Thoracic aorta (tissue), 1 donor: ENCODE measurements around the gene THBS2.

- RAMPAGE, long total RNA: no peak
Measured at GRCh38 chr6:169174929-169175328, 78.7 kb downstream of the THBS2 start.

DNA sequence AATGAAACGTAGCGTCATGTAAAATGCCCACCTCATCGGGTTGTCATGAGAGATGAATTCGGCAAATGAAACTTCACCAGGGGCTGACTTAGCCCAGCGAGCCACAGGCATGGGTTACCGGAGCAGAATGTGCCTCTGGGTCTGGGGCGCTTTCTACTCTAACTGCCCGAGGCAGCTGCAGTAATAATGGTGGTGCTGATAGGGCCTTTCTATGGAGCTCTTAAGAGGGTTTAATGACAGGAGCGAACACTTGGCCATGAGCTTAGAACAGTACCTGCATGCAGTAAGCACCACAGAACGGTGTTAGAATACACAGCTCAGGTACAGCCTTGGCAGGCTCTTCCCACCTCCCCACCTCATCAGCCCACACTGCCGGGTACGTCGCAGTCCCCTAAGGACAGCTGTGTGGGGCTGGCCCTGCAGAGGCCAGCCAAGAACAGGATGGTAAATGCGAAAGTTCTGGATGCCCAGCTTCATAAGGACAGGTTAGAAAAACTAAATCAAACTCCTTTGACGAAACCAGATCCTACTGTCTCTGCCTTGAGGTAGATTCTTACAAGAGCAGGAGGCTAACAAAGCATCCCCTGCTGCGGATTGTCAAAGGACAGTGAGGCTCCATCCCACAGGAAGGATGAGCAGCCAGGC lies 1.5 kb downstream of the THBS2 start:
- RAMPAGE, long total RNA: no peak

DNA sequence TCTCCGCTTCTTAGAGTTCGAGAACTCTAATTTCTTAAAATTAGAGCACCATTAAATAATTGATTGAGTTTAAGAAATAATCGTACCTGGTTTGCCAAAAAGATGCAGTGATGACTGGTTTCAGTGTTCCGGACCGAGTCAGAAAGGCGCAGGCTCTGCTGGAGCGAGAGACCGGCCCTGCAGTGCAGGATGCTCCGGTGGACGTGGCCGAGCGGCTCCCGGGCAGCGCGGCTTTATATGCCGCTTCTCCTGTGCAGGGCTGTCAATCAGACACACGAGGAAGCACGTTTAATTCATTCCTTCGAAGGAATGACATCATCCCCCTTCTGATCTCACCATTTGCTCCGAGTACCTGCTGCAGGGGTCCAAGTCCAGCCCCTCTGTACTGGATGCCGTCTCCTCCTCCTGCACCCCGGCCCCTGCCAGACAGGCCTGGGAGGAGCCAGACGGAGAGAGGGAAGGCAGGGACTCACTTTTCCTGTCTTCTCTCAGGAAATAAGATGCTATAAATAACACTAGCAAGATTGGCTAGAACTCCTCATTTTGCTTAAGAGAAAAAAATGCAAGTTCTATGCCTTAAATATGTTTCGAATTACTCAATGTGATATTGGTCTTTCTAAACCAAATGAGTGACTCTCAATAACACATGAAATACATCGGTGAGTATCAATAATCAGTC lies at the start of gene THBS2:
Gene THBS2, minus strand, starts transcription at position 209 of the 679 bp plus-strand sequence.
- RAMPAGE, long total RNA: start-site peak on the minus strand centred at position 287 of the sequence, 295 bp wide, 5,905 reads

GRCh38 chr6:169312308-169312577 lies 58.6 kb upstream of the THBS2 start:
- RAMPAGE, long total RNA: no peak

GRCh38 chr6:169371325-169371918 lies 117.8 kb upstream of the THBS2 start:
- RAMPAGE, long total RNA: no peak

DNA sequence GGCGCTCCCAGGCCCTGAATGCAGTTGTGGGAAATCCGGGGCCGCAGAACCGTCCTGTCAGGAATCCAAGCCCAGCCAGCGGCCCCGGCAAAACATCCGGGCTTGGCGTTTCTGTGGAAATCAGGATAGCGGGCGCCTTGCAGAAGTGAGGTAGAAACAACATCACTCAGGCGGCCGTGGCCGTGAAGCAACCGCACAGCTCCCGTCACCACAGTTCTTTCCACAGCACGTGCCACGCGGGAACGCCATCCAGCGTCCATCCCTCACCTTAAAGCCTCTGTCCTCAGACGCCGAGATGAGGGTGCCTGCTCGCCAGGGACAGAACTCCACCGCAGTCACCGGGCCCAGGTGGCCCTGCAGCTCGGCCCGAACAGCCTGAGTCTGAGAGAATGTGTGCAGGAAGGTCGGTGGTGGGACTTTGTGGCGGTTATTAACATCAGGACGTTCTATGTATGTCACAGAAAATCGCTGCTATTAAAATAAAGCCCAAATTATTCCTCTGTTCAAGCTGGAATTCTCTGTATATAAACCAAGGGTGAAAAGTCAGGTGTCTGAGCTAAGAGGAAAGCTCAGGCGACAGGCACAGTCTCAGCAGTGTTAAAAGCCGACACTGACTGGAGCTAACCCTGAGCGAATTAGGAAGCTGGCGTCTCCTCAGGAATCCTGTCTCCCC lies 34.0 kb downstream of the WDR27 start:
- RAMPAGE, long total RNA: no peak

DNA sequence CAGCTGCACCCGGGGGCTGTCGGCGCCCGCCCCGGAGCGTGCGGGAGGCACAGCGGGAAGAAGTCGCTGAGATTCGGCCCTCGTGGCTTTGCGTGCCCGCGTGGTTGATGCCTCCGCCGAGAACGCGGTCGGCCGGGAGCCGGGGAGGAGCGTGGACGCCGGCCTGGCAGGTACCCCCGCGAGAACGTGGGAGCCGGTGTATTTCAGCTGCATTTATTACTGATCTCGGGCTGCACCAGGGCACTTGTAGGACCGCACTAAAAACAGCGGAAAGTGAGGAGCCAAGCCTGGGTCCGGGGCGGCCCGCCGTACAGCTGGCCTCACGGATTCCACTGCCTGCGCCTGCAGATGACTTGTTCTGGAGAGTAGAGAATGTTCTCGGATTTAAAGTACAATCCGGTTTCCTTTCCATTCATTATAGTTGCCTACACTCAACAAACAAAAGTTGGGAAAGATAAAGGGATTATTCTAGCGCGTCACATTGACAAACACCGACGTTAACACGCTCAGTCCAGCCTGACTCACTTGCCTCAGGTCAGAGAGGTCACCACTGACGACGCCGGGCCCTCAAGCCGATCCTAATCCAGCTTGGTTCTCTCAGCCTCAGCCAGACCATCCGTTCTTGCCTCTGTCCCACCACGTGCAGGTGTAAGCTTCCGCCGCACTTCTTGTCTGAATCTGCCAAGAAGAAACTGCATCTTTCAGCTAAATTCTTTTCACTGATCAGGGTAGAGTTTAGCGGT lies 763 bp upstream of the PHF10 start:
- RAMPAGE, long total RNA: start-site peak on the plus strand centred at position 186 of the sequence, 562 bp wide, 13 reads

DNA sequence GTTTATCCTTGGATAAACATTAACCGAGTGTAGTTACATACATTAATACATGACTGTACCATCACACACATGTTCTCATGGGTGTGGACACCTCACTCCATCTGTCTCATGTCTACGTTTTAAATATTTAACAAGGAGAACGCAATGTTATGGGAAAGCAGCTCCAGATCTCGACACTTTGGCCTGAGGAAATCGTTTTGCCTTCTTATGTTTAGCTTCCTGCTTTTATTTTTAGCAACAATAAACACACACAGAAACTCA lies 110.7 kb downstream of the ERMARD start:
- RAMPAGE, long total RNA: no peak

- RAMPAGE, long total RNA: no peak
Measured at GRCh38 chr6:170087886-170088322, 203.0 kb downstream of the DLL1 start.

DNA sequence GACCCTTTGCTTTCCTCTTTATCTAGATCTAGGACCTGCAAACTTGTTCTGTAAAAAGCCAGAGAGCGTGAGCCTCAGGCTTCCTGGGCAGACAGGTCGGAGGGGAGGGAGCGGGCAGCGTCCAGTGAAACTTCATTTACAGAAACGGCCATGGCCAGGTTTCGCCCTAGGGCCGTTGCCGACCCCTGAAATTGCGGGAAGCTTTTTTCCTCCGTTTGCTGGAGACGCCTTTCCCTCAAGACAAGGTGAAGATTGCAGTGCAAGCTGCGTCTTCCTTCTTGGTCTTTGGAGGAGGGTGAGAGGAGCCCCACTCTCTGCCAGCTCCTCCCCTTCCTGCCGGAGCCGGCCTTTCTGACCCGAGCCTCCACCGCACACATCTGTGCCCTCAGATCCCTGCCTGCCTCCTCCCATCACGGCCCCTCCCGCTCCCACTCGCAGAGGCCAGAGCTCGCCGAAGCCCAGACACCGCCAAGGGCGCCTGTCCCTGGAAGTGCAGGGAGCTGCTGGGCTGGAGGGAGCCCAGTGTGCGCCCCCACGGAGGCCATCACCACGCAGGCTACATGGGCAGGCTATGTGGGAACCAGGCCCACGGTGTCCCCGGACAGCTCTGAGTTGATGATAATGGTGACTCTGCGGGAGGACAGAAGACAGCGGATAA lies 155.2 kb downstream of the DLL1 start:
- RAMPAGE, long total RNA: no peak

DNA sequence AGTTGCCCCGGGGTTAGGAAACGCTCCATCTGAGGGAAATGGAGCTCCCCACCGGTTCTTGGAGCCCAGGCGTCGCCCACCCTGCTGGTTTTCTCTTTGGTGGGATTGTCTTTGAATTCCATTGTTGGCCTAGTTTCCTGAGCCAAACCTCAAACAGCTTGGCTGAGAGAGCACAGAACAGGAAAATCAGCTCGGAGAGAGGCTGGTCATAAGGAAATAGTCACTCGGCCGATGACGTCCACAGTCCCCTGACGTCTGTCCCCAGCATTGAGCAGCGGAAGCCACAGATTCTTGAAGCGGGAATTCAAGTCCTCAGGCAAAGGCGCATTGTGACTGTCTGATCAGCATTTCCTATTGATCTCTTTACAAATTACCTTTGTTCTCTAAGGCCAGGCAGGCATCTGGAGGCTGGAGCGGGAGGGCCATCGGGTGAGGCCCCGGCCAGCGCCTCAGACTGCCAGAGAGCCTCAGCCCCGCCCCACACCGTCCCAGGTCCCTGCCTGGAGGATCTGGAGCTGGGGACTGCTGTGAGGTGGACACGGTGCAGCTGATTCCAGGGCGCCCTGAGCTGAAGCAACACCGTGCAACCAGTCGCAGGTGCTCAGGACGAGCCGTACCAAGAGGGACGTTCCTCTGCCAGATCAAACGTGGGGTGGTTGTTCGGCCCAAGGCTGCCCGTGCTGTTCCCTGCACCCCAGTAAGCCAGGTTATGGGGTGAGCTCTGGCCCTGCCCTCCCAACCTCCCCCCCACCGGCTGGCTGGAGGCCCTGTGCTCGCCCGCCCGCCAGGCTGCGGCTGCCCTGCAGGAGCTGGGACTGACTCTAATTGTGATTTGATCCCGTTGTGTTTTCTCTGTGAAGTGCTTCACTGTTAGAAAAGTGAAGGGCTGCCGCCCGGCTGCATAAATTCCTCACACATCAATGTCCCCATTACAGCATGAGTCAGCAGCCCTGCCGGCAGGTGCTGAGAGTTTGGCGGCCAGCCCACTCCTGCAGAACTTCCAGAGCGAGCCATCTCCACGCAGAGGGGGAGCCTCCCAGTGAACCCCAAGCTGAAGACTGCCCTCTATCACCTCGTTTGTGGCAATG lies 138.3 kb downstream of the DLL1 start:
- RAMPAGE, long total RNA: no peak

DNA sequence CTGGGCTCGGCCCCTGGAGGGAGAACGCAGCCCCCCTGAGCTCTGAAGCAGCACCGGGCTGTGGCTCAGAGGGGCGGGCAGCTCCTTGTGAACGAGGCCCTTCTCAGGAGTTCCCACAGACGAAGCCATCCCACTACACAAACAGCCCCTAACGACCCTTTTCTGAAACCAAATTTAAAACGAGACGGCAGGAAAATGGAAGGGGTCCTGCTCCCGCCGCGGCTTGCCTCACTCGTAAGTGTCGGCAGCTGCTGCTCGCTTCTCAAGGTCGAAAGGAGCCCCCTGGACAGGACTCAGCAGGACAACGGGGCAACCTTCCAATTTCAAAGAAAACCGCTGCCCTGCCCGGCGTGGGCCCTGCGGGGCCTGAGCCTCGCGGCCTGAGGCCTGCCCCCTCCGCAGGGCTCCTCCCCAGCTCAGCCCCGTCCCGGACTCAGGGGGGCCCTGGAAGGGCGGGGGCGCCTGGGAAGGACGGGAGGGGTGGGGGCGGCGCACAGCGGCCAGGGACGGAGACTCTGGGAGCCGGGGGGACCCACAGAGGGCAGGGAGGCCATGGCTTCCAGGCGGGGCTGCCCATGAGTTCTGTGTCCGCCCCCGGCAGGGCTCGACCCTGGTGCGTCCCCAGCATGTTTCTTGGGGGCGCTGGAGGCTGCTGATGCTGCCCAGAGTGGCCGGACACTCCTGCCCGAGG lies 114.8 kb downstream of the DLL1 start:
- RAMPAGE, long total RNA: no peak

DNA sequence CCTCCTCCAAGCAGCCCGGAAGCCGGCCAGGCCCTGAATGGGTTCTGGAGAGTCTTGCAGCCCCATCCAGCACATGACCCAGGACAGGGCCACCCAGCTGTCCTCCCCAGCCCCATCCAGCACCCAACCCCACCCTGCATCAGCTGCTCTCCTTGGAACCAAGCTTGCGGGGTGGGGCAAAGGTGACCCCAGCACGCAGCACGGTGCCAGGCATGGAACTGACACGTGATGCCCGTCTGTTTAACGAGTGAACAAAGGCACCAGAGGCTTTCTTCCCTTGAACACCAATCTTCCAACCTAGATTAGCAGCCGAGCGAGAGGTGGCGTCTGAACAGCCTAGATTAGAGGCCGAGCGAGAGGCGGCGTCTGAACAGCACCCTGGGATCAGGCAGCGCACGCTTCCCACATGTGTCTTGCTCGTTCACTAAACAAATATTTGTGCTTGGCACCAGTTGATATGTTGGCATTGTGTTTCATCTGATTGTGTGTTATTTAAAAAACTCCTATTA lies 112.0 kb downstream of the DLL1 start:
- RAMPAGE, long total RNA: no peak

DNA sequence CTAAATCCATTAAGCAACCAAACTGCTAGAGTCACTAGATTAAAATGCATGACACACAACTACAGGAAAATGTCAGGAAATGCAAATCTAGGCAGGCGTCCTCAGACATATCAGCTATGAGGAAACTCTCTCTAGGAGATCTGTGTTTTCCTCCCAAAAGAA lies 111.7 kb downstream of the DLL1 start:
- RAMPAGE, long total RNA: no peak

DNA sequence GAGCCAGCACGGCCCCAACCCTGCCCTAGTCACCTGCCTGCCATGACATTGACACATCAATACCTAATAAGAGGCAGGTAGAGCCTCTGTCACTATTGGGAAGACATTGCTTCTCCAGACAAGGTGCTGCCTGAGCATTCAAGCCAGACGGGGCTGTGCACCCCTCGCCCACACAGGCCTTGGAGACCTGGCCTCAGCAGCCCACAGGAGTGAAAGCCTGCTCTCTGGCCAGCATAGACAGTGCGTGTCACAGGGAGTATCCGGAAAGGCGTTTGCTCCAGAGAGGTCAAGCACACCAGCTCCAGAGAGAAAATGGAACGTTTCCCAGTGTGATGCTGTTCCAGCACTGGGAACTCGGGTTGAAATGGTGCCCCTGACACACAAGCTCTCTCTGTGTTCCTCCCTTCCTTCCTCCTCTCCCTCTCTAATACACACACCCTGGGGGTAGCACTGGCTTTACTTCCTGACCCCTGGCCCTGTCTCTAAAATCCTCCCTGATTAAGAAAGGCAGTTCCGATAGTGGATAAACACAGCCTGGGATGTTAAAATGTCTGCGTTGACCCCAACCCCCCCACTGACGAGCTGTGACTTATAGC lies 3.3 kb downstream of the DLL1 start:
- RAMPAGE, long total RNA: no peak

GRCh38 chr6:170294943-170295263 lies 4.0 kb upstream of the DLL1 start:
- RAMPAGE, long total RNA: no peak

DNA sequence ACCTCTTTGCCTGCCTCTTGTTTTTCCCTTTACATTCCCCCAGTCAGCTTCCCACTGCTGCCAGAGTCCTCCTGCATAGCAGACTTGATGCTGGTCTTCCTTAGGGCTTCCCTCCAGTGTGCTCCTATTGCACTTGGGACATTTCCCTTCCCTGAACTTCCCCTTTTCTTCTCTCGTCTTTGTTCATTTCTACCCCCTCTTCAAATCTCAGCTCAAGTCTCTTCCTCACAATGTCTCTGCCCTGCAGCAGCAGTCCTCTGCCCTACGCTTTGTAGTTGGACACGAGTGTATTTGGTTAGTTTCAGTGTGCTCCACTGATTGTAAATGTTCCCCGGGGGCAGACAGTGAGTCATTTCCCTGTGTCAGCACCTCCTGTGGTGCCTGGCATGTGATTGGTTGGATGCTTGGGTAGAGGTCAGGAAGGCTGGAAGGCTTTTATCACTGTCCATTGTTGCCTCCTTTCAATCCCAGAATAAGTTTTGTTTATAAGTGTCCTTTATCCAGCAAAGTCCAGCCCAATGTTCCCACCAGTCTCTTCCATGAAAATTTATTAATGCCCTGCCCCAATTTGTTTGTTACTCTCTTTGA lies 38.3 kb downstream of the FAM120B start:
- RAMPAGE, long total RNA: no peak

DNA sequence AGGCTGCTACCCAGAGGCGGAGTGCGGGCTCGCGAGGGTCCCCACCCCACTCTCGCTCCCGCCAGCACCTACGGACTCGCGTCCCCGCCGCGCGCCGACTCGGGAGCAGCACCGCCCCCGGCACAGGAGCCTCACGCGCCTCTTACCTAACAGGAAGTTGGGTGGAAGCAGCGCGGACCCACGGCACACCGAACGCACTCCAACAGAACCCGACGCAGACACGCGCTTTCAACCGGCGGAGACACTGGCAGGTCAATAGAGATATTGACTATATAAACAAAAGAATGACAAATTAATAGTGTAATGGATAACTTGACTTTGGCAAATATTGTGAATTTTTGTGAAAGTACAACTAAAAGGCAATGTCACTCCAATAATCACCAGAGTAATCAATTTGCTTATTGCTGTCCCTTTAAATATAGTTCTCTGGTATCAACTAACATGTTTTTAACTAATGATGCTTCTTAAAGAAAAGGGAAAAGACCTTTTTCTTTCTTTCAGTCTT lies 28.1 kb upstream of the PDCD2 start:
- RAMPAGE, long total RNA: no peak